AG08470 (cell line): Measurements from ENCODE around the gene INPP5F.

- RRBS: no CpG with 5 or more reads among the region's 6 CpGs
These were observed 135.5 kb downstream of the RGS10 start for GRCh38 chr10:119406954-119407390.

GRCh38 chr10:119477999-119478843 lies 64.3 kb downstream of the RGS10 start:
- RRBS: no CpG with 5 or more reads among the region's 10 CpGs

GRCh38 chr10:119478858-119479452 lies 63.6 kb downstream of the RGS10 start:
- RRBS: no CpG with 5 or more reads among the region's 9 CpGs

GRCh38 chr10:119501634-119502181 lies 40.8 kb downstream of the RGS10 start:
- RRBS: no CpG with 5 or more reads among the region's 2 CpGs

GRCh38 chr10:119542059-119542587 lies 396 bp downstream of the RGS10 start:
- RRBS: under 1% methylated on average over 24 of the region's 56 CpGs

DNA sequence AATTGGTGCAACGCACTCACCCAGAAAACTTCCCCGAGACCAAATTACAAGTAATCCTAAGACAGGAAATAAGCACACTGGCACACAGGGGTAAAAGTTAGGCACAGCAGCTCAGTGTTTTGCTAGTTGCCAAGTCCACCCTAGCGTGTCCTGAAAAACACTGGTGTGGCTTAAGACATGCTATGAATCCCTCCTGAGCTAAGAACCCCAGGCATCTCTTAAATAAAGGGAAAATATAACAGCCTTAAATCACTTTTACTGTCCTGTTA lies 1.8 kb upstream of the RGS10 start:
- RRBS: no CpG with 5 or more reads among the region's 3 CpGs

DNA sequence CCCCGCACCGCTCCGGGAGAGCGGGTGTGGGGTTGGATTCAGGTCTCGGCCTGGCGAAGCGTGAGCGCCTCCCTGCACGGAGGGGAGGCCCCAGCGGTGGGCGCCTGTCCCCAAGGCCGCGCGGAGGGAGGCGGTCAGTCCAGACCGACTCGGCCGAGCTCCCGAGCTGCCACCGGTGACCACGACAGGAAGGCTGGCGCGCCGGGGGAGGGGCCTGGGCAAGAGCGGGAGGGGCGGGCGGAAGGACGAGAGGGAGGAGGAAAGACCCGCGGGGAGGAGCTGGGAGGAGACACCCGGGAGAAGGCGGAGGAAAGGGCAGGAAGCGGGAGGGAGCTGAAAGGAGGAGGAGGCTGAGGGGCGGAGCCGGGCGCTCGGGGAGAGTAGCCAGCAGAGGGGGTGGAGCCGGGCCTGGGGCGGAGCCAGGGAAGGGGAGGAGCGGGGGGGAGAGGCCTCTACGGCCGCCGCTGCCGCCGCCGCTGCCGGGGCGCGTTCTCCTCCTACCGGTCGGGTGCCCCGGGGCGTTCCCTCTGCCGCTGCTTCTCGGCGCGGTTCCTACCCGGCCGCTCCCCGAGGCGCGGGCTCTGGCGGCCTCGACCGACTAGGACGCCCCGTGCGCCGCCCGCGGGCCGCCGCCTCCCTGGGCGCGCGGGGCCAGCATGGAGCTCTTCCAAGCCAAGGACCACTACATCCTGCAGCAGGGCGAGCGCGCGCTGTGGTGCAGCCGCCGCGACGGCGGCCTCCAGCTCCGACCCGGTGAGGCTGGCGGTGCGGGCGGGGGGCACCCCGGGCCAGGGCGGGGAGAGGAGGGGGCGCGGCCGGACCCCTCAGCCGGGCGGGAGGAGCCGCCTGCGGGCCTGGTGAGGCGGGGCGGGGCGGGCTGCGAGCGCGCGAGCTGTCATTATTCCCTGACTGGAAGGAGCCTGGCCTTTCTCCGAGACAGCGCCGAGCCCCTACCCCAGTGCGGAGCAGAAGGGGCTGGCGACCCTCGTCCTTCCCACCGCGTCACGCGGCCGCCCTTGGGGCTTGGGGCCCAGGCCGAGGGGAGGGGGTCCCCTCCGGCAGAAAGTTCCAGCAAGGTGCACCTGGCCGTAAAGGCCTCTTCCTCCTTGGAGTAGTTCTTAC lies at the start of gene INPP5F:
TSS of gene INPP5F (plus strand) at position 444 of the 1,122 bp plus-strand sequence.
- RRBS: 1% methylated on average over 32 of the region's 120 CpGs

DNA sequence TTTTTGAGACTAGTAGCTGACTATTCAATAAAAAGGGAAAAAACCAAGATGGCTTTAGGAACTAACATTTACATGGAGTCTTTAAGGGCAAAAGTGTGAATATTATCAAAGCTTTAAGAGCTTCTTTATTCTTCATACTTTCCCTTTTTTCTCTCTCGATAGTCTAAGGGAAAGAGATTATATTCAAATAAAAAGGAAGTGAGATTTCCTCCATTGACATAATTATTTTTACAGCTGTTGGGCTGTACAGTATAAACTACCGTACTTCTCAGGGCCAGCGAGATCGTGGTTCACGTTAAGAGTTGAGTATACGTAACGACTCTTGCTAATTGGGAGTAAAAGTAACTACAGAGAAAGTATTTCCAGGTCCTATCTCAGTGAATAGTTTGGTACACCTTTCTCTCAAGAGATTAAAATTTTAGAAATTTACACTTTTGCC lies 57.7 kb downstream of the INPP5F start:
- RRBS: no CpG with 5 or more reads among the region's 7 CpGs

GRCh38 chr10:119838311-119838943 lies 34.2 kb downstream of the MCMBP start:
- RRBS: no CpG with 5 or more reads among the region's 6 CpGs

DNA sequence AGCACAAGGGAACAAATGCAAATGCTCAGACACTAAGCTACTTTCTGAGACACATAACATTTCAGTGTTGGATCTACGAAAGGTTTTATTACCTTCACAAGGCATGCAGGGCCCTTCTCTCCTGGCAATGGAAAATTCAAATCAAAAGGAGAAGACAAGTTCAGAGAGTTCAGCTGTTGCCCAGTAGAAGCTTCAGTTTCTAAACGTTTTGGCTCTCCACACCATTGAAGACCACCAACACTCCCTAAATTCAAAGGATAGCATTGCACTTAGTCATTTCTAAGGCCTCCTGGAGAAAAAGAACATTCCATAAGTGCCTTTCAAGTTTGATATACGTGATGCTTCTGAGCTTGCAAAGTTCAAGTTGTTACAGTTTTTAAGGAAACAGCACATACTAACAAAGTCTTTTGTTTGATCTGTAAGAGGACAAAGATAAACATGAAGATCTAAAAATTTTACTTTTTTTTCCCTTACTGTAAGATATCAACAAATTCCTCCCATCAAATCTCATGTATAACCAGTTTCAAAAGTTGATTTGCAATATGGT lies 23.2 kb downstream of the MCMBP start:
- RRBS: no CpG with 5 or more reads among the region's 3 CpGs

GRCh38 chr10:119871898-119872751 lies 518 bp downstream of the MCMBP start:
- RRBS: under 1% methylated on average over 26 of the region's 85 CpGs

DNA sequence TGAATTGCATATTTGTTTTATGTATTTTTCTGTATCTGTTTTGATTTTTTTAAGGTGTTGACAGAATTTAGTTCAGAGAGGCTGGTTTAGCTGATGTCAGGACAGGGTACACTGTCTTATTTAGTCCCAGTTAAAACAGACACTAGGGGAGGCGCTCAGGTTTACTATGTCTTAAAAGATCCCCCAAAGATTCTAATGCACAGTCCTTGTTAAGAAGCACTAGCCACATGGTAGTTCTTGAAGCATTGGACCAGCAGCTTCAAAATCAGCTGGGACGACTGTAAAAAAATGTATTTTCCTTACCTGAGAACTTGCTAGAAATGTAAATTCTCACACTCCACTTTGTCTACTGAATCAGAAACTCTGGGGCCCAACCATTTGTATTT lies 185.9 kb upstream of the WDR11 start:
- RRBS: no CpG with 5 or more reads among the region's 2 CpGs

DNA sequence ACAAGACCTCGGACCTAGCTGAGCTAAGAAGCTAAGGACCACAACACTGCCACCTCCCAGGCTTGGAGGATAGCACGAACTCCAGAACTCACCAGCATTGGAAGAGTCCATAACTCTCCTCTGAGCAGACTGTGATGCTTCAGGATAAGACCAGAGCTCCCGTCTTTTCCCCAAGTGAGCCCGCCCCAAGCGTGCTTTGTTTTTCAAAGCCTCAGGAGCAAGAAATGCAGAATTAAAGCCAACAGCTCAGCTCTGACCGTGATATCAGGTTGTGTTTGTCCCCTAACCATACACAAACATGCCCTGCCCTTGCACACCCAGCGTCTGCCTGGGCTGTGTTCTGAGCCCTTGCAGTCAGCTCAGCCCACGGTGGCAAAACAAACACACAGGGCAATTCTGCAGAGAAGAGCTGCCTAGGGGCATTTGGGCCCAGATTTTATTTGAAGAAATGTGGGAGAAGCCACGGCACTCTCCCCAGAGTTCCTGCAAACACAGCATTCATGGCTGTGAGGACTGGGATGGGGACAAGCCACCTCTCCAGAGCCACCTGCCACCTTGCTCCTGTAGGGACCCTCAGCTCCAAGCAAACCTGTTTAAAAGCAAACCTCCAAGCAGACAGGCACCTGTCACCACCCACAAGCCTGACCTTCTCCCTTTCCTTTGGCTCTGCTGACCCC lies 145.5 kb downstream of the WDR11 start:
- RRBS: no CpG with 5 or more reads among the region's 9 CpGs

GRCh38 chr10:121216744-121217247 lies 365.6 kb downstream of the WDR11 start:
- RRBS: no CpG with 5 or more reads among the region's 8 CpGs

DNA sequence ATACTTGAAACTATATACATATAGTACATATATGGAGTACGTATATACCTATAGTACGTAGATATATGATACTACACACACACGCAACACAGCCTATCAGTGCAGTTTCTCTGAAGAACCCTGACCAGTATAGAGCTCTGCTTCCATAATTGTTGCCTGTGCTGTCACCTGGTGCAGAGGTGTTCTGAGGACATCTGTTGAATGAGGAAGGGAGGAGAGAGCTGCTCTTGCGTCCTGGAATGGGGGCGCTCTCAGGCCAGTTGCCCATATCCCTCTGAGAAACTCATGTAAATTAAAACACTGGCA lies 315.2 kb downstream of the FGFR2 start:
- RRBS: no CpG with 5 or more reads among the region's 5 CpGs

DNA sequence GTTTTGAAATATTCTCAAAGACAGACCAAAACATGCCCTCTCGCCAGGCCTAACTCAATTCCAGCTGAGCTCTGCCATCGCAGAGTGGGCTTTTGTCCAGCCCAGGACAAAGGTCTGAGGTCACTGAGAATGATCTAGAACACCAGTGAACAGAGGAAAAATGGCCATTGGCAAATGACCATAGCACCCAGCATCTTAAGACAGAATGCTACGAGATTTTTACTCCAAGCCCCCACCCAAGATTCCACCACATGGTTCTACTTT lies 4.6 kb downstream of the NSMCE4A start:
- RRBS: no CpG with 5 or more reads among the region's 3 CpGs

DNA sequence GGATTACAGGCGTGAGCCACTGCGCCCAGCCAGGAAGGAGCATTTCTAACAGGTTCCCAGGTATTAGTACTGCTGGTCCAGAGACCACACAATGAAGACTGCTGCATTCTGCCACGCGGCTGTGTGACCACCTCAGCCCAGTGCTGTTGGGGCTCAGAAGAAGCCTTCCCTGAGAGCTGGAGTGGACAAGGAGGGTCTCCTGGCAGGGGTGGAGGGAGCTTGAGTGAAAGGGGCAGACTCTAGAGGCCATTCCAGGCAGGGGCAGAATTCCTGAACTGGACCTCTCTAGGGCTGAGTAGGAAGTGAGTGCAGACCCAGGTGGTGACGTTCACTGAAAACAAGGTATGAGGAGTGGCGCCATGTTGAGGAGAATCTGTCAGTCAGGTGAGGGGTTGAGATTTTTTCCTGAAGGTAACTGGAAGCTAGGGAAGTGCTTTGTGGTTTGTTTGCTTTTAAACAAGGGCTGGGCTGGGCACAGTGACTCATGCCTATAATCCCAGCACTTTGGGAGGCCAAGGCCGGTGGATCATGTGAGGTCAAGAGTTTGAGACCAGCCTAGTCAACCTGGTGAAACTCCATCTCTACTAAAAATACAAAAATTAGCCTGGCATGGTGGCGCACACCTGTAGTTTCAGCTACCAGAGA lies 67.6 kb downstream of the TACC2 start:
- RRBS: no CpG with 5 or more reads among the region's 8 CpGs

GRCh38 chr10:122099061-122099531 lies 110.1 kb downstream of the TACC2 start:
- RRBS: no CpG with 5 or more reads among the region's 7 CpGs

GRCh38 chr10:122143121-122144124 lies 127.7 kb upstream of the BTBD16 start:
- RRBS: 75% methylated on average over 4 of the region's 19 CpGs

DNA sequence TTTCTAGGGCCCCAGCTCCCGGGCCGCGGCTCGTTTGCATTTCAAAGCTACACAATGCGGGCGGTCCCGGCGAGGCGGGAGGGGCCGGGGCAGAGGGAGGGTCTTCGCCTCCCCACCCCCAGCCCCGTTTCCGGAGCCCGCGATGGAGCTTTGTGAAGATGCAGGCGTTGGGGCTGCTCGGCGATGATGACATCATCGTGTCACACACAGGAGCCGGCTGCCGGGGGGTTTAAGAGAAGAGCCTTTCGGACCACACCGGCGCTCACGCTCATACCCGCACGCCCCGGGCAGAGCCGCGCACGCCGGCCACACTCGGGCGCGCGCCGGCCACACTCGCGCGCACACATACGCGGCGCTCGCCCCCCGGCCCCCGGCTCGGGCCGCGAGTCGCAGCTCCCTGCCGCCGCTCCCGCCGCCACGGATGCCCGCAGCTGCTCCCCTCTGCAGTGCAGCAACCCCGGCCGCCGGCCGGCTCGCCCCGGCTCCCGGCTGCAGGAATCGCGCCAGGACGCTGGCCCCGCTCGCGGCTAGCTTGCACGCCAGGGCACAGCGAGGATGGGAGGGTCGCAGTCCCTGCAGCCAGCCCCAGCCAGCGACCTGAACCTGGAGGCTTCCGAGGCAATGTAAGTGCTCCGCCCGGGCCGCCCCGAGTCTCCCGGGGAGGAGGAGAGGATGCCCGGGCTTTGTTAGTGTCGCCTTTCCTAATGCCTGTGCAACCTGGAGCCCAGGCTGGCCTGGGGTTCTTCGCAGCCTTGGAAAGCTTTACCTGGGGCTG lies 107.5 kb upstream of the BTBD16 start:
- RRBS: 7% methylated on average over 35 of the region's 82 CpGs